Diencephalon (tissue), 2 donors: ENCODE measurements around a stretch of chr9.

DNA sequence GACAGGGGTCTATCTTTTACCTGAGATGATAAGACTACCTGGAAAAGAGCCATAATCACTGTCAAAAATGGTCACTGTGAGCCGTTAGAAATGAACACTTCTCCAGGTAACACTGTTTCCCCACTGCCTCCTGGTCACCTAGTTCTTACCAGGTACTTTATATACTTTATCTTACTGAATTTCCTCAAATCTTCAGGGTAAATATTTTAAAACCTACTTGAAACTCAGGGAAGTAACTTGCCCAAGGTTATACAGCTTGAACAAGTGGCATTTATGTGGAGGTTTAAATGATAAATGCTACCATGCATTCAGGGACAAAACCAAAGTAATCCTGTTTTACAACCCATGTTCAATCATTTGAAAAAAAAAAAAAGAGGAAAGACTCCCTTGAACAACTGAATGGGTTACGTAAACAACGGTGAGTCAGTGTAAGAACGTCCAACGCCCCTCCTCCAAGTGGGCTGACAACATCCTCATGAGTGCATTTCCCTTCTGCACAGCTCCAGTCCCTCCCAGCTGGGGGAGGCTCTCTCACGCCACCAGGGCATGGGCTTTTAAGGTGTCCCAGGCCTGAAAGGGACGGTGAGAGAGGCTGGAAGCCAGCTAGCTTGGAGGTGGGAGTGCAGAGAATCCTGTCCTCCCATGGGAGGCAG lies 89.9 kb downstream of the PRRT1B start:
- RAMPAGE, long total RNA: no peak

DNA sequence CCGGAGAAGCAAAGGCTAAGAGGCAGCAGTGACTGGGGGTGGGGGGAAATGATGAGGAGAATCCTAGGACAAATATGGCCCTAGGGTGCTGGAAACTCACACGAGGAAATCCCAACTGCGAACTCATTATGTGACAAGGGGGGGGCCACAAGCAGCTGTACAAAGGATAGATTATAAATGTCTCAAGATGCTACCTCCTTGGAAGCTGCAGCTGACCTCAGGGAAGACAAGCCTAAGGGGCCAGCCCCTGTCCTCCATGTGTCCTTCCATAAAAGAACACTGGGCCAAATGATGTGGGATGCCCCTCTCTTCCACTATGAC lies 60.9 kb downstream of the RAPGEF1 start:
- RAMPAGE, long total RNA: no peak

DNA sequence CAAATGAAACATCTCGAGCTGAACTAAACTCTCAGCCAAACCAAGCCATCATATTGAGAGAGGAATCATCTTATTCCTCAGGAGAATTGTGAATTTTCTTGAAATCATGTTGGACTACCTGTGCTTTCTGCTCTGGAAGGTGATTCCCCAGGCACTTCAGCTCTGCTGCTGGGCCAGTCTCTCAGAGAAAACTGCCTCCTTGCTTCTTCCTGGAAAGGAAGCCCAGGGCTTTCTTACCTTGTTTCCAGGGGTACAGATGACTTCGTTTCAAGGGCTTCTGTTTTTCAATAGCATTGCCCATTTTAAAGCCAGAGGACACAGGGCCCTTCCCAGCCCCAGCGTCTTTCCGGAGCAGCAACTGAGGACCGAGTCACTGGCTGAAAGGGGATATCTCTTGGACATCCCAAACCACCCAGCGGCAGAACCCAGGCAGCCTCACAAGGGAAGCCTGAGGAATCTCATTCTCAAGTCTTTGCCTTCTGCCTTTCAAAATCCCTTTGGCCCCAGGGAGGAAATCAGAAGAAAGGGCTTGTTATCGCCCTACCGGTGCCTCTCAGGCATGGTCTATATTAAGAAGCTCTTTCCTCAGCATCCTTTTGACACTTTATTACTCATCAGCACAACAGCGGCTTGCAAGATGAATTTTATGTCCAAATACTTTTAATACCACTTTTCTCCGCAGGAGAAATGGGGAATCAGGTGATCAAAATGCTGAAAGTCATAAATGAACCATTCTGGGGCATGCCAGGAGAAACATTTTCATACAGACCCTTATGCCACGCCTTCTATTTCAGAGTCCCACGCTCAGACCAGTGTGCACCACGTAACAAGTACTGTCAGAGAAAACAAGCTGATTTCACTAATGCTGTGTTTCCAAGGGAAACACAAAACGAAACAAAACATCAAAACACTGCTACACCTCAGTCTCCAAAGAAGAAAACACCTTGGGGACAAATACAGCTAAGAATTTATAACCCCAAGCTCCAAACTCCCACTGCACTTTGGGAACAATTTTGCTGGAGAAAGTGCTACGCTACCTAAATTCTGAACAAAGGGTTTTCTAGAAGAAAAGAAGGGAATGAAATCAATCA lies 30.1 kb downstream of the RAPGEF1 start:
- RAMPAGE, long total RNA: no peak

- RAMPAGE, long total RNA: no peak
Measured at GRCh38 chr9:131716822-131717384, 23.0 kb downstream of the RAPGEF1 start.

GRCh38 chr9:131728427-131728946 lies 11.4 kb downstream of the RAPGEF1 start:
- RAMPAGE, long total RNA: no peak

GRCh38 chr9:131733961-131734726 lies 5.7 kb downstream of the RAPGEF1 start:
- RAMPAGE, long total RNA: no peak

DNA sequence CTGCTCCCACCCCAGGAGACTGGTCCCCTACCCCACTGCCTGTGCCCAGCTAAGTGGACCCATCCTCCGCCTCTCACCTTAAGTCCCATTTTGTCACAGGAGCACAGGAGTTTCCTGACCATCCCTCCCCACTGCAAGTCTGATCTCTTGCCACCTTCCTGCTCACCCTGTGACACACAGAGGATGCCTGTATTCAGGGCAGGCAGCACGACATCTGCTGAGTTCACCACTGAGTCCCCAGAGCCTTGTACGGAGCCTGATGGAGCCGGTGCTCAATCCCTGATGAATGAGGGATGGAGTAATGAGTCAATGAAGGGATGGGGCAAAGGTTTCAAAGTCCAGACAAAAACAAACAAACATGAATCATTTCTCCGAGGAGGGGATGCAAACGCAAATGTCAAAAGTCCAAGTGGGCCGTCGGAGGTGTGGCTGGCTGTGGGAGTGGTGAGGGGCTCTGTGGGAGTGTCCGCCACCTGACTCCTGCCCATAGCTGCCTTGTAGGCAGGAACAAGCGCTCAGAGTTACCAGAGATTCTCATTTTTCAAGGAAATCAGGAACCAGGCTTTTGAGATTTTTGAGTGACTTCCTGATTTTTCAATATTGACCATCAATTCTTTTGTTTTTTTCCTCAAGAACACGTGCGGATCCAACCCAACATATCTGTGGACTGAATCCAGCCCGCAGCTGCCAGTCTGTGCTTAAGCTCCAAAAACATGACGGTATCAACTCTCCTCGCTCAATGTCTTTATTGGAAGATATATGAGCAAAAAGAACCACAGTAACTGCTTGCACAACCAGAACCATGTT lies 4.4 kb downstream of the RAPGEF1 start:
- RAMPAGE, long total RNA: no peak

DNA sequence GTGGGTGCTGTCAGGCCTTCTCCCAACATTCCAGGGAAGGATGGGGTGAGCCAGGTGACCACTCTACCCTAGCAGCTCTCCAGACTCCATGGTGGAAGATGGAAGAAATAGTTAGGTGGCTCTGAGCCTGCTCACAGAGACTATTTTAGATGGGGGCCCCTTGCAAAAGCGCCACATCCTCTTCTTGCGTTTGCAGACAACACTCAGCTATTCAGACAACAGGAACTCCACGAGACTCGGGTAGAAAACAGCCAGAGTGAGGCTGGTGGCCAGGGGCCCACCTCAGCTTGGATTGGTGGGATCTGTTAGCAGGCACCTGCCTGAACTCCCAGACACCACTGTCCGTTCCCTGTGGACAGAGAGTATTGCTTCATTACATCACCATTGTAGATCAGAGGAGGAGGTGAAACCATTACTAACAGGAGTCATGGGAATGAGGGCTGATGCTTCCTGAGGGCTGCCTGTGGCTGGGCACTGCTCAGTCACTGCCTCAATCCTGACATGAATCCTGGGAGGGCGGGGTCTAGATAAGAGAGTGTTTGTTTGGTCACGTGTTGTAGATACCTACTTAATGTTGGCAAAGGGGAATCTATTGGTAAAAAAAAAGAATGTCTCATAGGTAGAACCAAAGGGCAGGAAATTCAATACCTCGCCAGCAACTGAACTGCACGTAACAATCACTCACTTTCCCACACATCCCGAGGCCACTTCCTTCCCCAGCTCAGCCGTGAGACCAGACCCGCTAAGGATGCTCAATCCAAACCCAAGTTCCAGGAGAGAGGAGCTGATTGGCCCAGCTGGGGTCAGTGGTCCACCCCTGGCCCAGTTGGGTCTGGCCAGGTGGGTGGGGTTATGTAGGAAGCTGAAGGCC lies 4.4 kb upstream of the RAPGEF1 start:
- RAMPAGE, long total RNA: no peak

DNA sequence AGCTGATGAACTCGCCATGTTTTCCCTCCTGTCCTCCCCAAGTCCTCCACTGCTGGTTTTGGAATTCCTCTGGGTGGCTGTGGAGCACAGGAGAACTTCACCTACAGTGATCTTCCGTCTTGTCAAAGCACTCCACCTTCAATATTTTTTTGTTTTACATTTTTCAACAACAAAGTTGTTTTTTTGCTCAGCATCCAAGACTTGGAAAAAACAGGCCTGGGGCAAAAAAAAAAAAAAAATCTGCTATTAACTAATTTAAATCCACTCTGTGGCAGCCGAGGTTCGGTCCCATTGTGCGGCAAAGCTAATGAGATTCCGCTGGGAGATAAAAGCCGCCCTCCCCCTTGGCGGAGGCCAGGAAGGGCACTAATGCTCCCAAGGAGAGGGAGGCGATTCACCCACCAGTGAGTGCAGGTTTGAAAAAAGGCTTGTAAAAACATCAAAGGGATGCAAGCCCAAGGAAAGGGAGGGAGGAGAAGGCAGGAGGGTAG lies 129.3 kb upstream of the RAPGEF1 start:
- RAMPAGE, long total RNA: no peak

- RAMPAGE, long total RNA: no peak
Measured at GRCh38 chr9:132078488-132078851, 1.2 kb downstream of the MED27 start.

GRCh38 chr9:132315198-132316301 lies 39.2 kb downstream of the SETX start:
- RAMPAGE, long total RNA: no peak

DNA sequence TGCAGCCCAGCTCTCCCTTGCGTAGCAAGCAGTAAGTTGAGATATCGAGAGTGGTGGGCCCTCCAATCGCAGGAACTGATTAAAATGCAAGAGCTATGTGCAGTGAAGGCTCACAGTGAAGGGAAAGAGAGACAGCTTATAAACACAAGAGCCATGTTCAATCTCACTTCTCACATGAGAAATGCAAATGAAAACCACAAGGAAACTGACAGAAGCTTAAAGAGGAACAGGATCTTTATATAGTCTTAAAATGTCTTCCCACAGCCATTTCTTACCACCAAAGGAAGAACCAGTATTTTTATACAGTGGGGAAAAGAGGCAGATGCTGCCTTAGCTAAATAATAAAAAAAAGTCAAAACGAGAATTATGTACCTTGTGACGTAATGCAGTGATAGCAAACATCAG lies 24.6 kb downstream of the TTF1 start:
- RAMPAGE, long total RNA: no peak

GRCh38 chr9:132498962-132499464 lies 83.4 kb upstream of the BARHL1 start:
- RAMPAGE, long total RNA: no peak

- RAMPAGE, long total RNA: no peak
Measured at GRCh38 chr9:132769947-132770862, 99.9 kb downstream of the GTF3C4 start.

DNA sequence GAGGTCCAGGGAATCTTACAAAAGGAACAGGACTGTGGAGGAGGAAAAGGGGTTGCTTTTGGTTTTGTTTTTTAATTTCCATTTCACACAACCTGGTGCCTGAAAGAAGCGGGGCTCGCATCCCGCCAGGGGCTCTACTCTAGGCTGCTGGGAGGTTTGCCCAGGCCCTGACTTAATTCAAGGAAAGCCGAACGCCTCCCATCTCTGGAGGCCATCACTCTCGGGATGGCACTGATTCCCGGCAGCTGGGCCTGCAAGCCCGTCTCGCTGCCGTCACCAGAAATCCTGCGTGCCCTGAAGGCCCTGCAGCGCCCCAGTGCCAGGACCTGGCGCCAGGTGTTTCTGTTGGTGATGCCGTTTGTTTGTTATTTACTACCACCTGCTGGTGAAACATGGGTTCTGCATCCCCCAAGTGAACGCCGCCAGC lies 78.1 kb downstream of the AK8 start:
- RAMPAGE, long total RNA: no peak

- RAMPAGE, long total RNA: no peak
Measured at GRCh38 chr9:132809195-132809986, 68.7 kb downstream of the AK8 start.

DNA sequence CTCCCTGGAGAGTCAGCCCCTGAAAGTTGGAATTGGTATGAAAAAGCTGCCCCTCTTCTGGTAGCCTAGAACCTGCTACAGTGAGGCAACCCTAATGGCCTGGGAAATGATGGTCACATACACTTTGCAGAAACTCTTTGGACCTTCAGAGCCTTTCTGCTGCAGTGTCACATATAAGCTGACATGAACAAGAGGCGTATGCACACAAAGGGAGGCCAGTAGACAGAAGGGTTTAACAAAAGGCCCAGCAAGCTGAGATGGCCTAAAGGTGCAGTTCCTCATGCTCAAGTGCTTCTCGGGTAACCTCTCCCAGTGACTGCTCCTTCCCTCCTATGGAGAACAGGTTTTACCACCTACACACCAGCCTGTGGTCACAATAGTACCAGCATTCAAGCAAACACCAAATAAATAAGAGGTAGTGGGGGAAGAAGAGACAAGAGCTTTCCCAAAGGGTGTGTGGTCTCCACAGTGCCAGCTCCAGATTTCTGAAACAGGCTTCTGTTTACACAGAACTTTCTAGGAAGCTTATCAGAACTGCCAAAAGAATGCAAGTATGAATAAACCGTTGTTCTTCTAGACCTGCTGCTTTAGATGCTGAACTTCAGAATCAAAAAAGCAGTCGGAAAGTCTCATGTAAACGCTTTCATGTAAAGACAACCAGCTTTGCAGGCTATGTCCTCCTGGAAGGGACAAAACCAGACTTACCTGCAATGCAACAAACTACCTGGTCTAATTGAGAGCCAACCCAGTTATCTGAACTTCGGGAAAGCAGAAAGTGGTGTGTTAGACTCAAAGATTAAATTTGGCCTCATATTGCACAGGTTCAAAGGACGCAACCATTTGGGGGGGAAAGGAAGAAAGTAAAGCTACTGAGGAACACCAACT lies 16.6 kb downstream of the SPACA9 start:
- RAMPAGE, long total RNA: no peak

GRCh38 chr9:133060894-133061747 lies 660 bp upstream of the CEL start:
- RAMPAGE, long total RNA: no peak

GRCh38 chr9:133115402-133116386 lies 5.3 kb downstream of the RALGDS start:
- RAMPAGE, long total RNA: no peak

DNA sequence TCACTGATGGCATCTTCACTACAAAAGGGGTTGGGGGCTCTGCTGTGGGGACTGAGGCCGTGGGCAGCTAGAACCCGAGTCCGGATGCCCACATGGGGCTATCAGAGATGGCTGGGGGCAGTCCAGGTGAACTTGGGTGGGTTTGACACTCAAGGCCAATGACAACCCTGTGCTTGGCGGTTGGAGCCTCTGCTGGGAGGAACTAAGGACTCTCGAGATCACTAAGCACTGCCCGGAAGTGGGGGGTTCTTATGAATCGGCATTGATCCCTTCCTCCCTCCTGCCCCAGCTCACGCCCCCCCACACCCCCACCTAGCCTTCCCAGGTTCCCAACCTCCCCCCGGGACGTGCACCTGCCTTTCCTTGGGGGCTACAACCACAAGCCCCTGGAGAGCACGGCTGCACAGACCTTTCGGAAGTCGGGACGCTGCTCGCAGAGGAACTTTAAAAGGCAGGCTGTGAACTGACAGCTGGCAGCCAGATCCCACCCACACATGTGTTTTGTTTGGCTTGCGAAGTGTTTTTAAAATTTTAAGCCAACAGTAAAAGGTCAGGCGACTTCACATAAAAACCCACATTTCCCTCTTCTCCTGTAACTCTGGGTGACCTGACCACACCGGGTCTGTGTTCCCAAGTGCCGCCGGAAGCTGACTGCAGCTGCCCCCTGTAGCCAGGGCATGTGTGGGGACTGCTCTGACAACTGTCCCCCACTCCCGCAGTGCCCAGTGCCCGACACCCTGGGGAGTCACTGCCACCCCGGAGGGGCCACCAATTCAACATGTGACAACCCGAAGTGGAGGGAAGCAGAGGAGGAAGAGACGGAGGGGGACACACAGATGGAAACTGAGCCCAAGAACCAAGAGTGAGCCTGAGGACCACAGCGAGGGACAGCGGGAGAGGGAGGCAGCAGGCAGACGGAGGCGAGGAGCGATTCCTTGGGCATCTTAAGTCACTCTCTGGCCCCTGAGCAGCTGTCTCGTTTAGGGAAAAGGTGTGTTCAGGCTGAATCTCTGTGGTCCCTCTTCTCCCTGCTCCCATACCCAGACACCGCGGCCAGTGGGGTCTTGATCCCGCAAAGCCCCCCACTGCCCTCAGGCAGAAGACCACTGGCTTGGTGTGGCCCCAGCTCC lies 5.2 kb upstream of the RALGDS start:
- RAMPAGE, long total RNA: no peak